CMK (cell line): ENCODE results near the genes PSMD8, ACTN4 and SYCN.

- RRBS = under 1% methylated on average over 27 of the region's 75 CpGs
Measured at GRCh38 chr19:38374540-38375652, at the start of gene PSMD8. PSMD8 (plus strand) TSS chr19:38374571.

- RRBS = 6% methylated on average over 3 of the region's 20 CpGs
Measured at GRCh38 chr19:38434061-38435420, 1.1 kb downstream of the RYR1 start.

GRCh38 chr19:38496871-38497612 lies 63.6 kb downstream of the RYR1 start:
- RRBS = 92% methylated on average over 7 of the region's 30 CpGs

DNA sequence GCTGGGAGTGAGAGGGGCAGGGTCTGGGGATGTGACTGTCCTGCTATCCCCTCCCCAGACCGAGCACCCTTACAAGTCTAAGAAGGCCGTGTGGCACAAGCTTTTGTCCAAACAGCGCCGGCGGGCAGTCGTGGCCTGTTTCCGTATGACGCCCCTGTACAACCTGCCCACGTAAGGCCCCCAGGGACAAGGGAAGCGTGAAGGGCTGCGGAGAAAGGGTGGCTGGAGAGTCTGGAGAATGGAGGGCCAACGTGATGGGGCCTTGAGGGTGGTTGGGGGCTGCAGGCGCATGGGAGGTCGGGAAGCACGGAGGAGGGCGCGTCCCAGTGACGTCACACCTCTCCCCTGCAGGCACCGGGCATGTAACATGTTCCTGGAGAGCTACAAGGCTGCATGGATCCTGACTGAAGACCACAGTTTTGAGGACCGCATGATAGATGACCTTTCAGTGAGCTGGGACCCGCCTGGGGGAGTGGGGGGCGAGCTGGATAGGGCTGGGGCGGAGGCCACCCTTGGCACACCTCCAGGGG lies 89.4 kb downstream of the MAP4K1 start:
- RRBS = no CpG with 5 or more reads among the region's 23 CpGs

DNA sequence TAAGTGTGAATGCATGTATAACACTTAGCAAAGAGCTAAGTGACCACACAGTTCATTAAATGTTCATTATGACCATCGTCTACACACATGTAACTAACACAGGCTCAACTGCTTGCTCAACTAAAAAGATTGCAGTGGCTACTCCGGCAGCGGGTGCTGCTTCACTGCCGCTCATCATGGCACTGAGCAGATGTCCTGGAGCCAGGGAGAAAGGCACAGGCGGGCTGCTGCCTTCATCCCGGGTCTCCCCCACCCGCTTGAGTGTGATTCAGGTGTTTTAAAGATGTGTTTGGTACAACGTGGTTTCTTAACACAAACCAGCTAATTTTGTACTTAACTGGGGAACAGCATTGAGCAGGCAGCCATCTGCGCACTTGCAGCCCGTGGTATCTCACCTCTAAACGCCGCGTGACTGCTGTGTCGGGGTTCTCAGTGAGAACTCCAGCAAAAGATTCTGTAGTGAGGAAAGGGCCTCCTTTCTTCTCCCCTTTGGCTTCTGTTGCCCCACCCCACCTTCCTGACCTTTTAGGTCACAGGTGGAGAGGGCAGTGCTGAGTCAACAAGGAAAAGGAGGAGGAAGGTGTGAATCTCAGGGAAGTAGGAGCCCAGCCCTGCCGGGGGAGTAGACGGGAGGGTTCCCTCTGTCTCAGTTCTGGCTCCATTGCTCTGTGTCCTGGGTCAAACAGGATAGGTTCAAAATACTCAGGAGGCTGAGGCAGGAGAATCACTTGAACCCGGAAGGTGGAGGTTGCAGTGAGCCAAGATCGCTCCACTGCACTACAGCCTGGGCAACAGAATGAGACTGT lies 11.6 kb upstream of the ACTN4 start:
- RRBS = 99% methylated on average over 7 of the region's 18 CpGs

GRCh38 chr19:38647558-38648719 lies at the start of gene ACTN4:
ACTN4 (plus strand) TSS chr19:38647649.
- RRBS = 2% methylated on average over 12 of the region's 71 CpGs

- RRBS = no CpG with 5 or more reads among the region's 7 CpGs
Measured at GRCh38 chr19:38685284-38685712, 37.8 kb downstream of the ACTN4 start.

- RRBS = no CpG with 5 or more reads among the region's 18 CpGs
Measured at GRCh38 chr19:38699635-38700284, 44.5 kb downstream of the CAPN12 start.

DNA sequence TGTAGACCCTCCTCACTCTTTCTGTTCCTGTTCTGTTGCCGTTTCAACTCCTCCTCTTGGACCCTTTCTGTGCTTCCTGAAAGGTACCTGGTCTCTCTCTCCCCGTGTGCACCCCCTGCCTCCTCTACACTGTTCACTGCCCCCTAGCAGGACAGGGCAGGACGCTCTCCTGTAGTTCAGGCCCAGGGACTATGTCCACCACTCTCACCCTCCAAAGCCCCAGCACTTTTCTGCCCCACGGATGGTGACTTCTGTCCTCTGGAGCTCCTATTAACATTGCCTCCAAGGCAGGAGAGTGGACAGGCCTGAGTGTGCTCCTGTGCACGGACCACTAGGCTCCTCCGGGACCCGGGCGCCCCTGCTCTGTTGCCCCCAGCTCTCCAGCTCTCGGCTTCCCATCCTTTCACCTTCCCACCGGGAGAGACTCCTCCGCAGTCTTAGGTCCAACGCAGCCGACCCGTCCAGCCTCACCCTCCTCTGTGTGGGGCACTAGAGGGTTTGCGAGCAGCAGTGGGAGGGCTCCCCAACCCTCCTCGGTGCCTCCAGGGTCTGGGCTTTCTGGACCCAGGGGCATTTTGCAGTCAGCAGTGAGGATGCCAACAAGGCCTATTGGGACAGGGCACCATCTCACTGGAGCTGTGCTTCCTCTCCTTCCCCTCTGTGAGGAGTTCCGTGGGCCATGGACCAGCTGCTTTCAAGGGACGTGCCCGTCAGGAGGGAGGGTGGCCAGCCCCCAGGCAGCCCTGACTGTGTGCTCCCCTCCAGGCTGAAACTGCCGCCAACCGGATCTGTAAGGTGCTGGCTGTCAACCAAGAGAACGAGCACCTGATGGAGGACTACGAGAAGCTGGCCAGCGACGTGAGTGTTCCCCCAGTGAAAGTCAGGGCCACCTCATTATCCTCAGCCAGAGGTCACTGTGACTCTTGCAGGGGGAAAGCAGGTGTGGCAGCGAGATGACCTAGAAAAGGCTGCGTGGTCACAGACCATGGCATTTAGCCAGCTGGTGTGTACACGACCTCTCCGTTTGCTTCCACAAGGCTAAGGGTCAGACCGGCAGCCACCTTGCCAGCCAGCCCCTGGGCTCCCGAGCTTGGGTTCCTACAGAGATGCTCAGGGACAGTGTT lies 30.2 kb downstream of the CAPN12 start:
- RRBS = 99% methylated on average over 4 of the region's 31 CpGs

- RRBS = no CpG with 5 or more reads among the region's 15 CpGs
Measured at GRCh38 chr19:38722007-38722700, 22.1 kb downstream of the CAPN12 start.

DNA sequence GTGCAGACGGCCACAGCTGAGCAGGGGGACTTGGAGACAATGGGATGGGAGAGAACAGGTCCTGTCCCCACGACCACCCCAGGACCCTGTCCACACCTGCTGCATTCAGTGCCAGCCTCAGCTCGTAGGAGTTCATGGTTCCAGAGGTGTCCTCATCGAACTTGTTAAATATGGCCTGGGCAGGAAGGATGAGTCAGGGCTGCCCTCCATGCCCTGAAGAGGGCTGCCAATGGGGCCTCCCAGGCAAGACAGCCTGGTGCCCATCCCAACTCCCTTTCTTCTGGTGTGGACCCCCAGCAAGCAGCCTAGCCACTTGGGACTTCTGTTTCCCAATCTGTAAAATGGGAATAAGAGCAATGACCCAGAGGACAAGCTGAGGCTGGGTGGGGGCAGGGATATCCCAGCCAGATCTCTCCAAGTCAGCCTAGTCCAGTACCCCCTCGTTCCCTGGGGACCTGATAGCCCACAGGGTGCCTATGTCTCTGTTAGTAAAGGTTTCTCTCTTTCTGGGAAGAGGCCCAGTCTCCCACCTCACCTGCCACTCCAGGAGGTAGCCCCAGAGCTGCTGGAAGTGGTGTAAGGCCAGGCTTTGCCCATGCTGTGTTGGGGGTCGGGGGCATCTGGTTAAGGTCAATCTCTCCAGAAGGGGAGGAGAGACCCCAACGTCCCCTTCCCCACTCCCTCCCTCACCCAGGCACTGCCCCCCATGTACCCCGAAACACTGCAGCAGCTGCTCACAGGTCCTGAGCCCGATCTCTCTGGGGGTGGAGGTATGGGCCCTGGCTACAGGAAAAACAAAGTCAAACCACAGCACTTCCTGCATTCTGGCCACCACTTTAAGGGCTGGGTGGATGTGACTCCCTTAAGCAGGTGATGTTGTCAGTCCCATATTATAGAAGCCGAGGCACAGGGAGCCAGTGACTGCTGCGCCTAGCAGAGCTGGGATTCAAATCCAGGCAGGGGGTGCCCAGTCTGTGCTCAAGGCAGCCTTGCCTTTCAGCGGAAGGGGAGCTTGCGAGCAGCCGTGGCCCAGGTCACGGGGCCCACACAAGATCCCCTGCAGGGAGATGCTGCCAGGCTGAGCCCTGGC lies 10.3 kb downstream of the CAPN12 start:
- RRBS = no CpG with 5 or more reads among the region's 15 CpGs

DNA sequence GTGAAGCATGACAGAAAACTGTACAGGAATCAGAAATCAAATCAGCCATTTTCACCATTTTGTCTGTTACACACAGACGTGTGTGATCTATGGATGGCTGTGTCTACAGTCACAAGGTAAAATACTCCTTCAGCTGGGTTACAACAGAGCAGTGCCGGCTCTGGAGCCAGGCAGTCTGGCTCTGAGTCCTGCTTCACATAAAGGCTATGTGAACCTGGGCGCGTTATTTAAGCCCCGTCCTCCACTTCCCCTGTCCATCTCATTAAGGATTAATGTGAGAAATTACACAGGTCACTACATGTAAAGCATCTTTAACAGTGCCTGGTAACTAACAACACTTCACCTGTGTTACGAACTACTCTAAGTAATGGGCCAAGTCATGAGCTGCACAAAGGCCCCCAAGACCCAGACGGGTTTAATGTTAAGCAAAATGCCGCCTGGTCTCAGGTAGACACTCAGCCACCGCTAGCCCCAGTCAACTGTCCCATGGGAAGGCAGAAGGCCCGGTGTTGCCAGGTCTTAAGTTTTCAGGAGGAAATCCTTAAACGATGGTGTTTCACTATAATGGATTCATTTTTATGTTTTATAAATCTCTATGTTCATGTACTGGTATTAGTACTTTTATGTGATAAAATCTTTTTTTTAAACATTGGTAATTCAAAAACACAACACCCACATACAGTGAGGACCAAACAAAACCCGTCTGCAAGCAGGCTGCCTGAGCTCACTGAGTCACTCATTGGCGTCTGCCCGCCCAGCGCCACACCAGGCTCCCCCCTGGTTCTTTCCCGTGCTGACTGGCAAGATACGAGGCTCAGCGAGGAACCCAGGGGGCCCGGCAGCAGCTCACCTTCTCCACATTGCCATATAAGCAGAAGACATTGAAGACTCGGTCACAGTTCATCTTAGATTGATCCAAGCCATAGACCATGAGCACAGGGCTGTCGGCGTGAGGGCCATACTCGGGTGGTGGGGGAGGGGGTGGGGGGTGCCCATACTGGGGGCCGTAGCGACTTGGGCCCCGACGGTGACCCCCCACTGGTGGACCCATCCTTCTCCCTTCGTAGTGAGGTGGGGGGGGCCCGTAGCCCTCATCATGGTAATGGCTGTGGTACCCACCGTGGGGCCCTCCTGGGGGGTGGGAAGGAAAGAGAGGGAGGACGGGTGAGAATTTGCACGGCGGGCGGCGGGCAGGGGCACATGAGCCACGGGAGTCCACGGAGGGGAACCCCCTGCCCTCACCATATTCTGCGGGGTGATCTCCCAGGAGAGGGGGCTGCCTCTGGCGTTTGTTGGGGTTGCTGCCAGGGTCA lies 8.1 kb upstream of the ECH1 start:
- RRBS = no CpG with 5 or more reads among the region's 39 CpGs

GRCh38 chr19:38840566-38841354 lies 9.0 kb downstream of the HNRNPL start:
- RRBS = no CpG with 5 or more reads among the region's 12 CpGs

- RRBS = no CpG with 5 or more reads among the region's 9 CpGs
Measured at GRCh38 chr19:38898781-38899141, 657 bp downstream of the SIRT2 start.

GRCh38 chr19:38900114-38900821 lies 499 bp downstream of the NFKBIB start:
- RRBS = under 1% methylated on average over 7 of the region's 19 CpGs

GRCh38 chr19:39154185-39155324 lies 29.0 kb downstream of the PAK4 start:
- RRBS = 86% methylated on average over 3 of the region's 25 CpGs

DNA sequence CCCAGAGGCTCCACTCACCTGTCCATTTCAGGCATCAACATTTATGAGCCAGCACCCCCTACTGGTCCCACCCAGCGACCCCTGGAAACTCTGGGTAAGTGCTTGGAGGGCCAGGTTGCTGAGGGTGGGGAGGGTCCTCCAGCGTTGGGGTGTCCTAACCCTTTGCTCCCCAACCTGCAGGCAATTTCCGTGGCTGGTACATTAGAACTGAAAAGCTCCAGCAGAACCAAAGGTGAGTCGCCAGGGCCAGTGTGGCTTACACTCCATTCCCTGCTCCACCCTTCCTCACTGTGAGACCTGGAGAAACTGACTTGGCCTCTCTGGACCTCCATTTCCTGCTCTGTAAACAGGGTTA lies 1.2 kb downstream of the NCCRP1 start:
- RRBS = no CpG with 5 or more reads among the region's 4 CpGs

DNA sequence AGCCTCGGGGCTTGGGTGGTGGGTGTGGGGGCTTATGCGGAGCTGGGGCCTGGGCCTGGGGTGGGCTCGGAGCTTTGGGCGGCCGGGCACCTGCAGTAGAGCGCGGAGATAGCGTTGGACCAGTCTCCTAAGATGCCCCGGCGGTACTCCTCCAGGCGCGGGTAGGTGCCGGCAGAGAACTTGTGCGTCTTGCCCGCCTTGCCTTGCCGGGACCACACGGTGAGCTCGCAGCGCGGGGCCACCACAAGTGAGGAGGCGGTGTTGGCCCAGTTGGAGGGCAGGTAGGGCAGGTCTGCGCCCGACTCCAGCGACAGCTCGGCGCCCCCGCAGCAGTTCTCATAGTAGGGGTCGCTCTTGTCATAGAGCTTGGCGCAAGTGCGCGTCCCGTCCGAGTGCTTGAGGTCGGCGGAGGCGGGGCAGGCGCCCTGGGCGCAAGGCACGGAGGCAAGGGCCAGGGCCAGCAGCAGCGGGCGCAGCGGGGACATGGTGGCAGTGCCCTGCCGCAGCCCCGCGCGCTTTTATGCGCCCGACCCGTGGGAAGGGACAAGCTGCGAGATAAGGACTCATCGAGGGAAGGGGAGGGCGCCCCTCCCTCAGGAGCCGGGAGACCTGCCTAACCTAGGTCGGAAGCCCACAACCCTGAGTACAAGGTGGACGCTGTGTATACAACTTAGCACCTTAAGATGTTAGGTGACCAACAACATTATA lies at the start of gene SYCN:
Gene SYCN (minus strand): TSS at position 494 of the 708 bp plus-strand sequence.
- RRBS = 91% methylated on average over 8 of the region's 55 CpGs

- RRBS = 1% methylated on average over 4 of the region's 17 CpGs
Measured at GRCh38 chr19:39335113-39335926, 523 bp downstream of the GMFG start.

GRCh38 chr19:39372991-39373193 lies 18.0 kb downstream of the PAF1 start:
- RRBS = no CpG with 5 or more reads among the region's 1 CpG